Epithelial cell of proximal tubule (primary cell): ENCODE measurements around the genes DIPK2B, KRBOX4, USP11 and PORCN.

DNA sequence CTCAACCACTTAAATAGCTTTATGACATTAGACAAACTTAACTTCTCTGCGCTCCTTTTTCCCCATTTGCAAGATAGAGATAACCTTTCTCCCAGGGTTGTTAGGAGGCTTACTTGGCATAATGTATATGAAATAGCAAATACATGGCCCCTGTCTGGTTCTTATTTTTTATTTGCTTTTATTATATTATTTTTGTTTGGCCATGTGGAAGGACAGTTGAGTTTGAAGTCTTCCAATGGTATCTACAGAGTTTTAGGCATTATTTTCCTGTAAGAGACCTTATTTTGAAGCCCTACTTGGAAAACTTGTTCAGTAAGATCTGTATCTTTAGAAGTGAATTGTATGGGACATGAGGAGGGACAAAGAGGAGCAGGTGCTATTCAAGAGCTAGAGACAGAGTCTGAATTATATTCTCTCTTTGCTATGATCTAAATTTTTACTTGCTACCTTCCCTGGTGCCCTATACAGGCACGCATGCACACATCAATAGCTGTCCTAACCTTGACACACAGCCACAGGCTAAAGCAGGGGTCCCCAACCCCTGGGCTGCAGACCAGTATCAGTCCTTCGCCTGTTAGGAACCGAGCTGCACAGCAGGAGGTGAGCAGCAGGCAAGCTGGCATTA lies 95.3 kb downstream of the DIPK2B start:
- RAMPAGE, long total RNA: no peak
- RRBS: no CpG with 5 or more reads among the region's 4 CpGs

DNA sequence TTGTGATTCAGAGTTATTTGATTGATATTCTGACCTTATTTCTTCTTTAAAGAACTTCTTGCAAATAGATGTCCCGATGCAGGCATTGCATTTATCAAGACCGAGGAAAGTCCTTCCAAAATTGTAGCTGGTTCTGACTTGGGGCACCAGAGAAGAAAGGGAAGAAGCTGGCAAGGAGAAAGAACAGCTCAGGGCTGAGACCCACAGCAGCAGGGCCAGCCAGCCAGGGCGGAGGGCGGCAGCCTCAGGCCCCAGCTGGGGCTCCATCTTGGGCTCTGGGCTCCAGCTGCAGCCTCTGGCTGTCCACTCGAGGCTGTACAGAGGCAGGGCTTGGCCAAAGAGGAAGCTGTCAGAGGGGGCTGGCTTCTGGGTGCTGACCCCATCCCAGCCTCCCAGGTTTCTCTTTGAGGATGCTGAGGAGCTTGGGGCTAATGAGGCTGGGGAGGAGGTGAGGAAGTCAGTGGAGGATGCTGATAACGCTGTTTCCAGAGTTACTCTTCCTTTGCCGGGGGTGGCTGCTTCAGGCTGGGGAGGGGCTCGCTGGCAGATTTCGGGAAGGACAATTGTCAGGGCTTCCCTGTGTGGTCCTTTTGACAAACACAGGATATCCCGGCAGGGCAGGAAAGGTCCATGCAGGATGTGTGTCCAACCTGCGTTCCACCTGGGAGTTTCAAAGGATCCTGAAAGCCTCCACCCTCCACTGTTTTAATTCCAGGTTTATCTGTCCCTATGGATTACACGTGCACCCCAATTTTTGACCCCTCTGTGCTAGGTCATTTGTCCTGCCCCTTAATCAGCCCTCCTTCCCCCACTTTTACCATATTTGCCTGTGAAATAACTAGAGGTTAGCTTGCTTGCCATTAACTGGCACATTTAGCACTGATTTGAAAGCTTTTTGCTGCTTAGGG lies at the start of gene DIPK2B:
TSS of gene DIPK2B (minus strand) at position 317 of the 908 bp plus-strand sequence.
- RAMPAGE, long total RNA: no peak
- RRBS: 83% methylated on average over 3 of the region's 12 CpGs

GRCh38 chrX:45771594-45772190 lies 571.0 kb upstream of the DIPK2B start:
- RAMPAGE, long total RNA: no peak
- RRBS: no CpG with 5 or more reads among the region's 7 CpGs

GRCh38 chrX:45774738-45775548 lies 574.3 kb upstream of the DIPK2B start:
- RAMPAGE, long total RNA: no peak
- RRBS: no CpG with 5 or more reads among the region's 7 CpGs

DNA sequence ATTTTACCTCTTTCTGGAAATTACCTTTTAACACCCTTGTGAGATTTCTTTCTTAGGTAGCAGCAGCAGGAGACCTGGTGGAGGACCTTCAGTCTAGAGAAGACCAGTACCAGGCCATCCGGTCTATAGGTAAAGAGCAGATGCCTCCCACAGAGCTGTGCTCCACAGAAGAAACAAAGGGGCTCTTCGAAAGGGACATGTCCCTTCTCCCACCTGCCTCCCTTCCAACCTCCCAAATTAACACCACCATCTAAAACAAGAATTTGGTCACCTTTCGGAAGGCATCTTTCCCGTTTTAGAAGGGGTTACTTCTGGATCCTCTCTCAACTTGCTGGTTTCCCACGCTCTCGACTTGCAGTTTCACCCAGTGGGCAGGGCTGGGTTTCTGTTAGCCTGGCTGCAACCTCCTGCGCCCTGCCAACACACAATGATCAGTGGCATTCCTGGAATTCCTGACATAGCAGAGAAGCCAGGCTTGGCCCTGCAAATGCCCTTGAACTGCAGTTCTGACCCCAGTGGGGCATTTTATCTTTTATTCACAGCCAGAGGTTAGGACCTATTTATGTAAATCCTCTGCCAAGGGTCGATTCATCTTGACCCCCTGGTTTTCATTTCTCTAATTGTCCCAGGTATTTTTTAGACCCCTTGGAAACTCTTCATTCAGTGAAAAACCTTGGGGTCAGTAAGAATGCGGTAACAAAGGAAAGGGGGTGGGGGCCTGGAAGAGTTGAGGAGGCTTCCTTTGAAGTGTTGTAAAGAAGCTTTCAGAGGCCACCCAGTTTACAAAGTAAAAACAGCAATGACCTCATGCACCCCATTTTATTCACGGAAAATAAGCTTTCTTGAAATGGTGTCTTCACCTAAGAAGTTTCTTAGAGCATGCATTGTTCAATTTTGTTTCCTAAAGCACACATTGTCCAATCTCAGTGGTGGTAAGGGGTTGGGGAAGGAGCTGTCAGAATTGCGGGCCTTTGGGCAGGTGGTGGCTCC lies 119.5 kb upstream of the KRBOX4 start:
- RAMPAGE, long total RNA: no peak
- RRBS: no CpG with 5 or more reads among the region's 11 CpGs

GRCh38 chrX:46447008-46448134 lies at the start of gene KRBOX4:
Gene KRBOX4, plus strand, starts transcription at chrX:46447297.
- RAMPAGE, long total RNA: start-site peak on the plus strand at chrX:46447251-46447338, 170 and 26 reads in 2 replicates
- RRBS: no CpG with 5 or more reads among the region's 57 CpGs

GRCh38 chrX:46628374-46629143 lies 55.0 kb downstream of the CHST7 start:
- RAMPAGE, long total RNA: no peak
- RRBS: no CpG with 5 or more reads among the region's 2 CpGs

- RAMPAGE, long total RNA: no peak
- RRBS: no CpG with 5 or more reads among the region's 2 CpGs
Observed at GRCh38 chrX:46817682-46818114, 19.1 kb upstream of the RP2 start.

- RAMPAGE, long total RNA: no peak
- RRBS: no CpG with 5 or more reads among the region's 42 CpGs
Observed at GRCh38 chrX:47191117-47192024, 2.3 kb upstream of the UBA1 start.

GRCh38 chrX:47231763-47232077 lies 1.1 kb upstream of the USP11 start:
- RAMPAGE, long total RNA: no peak
- RRBS: no CpG with 5 or more reads among the region's 3 CpGs

DNA sequence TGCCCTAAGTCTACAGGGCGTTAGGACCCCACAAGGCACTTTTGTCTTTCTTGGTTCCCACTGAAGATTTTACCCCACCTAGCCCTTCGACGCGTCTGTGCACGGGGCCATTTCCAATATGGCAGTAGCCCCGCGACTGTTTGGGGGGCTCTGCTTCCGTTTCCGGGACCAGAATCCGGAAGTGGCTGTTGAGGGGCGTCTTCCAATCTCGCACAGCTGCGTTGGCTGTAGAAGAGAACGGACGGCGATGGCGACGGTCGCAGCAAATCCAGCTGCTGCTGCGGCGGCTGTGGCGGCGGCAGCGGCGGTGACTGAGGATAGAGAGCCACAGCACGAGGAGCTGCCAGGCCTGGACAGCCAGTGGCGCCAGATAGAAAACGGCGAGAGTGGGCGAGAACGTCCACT lies at the start of gene USP11:
TSS of gene USP11 (plus strand) at position 213 of the 405 bp plus-strand sequence.
- RAMPAGE, long total RNA: start-site peak on the plus strand centred at position 222 of the sequence, 23 bp wide, 299 and 41 reads in 2 replicates
- RRBS: no CpG with 5 or more reads among the region's 31 CpGs

DNA sequence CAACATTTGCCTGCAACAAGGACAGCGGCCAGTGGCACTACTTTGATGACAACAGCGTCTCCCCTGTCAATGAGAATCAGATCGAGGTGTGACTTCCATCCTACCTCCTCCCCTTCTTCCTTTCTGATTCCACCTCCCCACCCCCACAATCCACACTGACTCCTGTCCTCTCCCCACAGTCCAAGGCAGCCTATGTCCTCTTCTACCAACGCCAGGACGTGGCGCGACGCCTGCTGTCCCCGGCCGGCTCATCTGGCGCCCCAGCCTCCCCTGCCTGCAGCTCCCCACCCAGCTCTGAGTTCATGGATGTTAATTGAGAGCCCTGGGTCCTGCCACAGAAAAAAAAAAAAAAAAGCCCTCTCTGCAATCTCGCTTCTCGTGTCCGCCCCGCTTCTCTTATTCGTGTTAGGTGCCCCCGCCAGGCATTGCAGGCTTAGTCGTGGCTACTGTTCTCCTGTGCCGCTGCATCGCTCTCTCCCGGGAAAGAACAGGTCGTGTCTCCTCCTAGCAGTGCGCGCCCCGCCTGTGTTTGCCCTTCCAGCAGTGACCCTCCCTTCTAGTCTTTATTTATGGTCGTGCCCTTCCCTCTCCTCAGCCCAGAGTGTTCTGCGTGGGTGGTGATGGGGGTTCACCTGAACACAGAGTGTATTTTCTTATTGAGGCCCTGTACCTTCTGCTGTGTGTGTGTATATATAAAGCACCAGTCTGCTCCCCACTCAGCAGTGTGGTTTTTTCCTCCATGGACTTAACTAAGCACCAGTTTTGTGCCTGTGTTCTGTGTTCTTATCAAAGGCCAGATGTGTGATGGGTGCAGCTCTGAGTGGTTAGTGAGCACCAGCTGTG lies 15.0 kb downstream of the USP11 start:
- RAMPAGE, long total RNA: no peak
- RRBS: no CpG with 5 or more reads among the region's 27 CpGs

DNA sequence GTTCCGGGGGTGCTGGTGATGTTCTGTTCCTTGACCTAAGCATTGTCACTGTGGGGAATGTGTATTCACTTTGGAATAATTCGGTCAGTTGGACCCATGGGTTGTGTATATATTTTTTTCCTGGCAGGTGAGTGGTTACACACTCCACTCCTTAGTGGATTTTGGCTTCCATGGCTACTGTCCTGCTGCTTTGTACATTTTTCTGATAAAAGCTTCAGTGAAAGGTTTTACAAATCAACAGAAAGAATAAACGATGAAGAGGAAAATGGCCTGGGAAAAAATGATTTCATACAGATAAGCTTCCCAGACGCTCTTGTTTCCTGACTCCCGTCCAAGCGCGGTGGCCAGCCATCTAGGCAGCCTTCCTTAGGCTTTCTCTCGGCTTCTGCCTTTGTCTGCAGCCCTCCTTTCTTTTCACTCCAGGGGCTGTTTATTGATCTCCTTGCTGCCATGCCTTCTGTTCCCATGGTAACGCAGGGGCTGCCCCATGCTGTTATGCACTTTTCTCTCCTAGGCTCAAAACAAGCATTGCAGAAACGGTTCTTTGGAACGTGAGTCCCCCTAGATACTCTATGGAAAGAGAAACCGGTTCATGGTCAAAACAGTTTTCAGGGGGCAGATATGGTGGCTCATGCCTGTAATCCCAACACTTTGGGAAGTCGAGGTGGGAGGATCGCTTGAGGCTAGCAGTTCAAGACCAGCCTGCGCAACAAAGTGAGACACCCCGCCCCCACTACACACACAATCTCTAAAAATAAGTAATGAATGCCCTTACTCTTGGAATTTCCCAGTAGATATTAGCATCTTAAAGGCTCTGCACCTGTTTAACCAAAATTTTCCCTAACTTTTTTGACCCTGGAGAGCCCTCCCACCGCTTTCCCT lies 54.1 kb upstream of the ZNF157 start:
- RAMPAGE, long total RNA: no peak
- RRBS: no CpG with 5 or more reads among the region's 17 CpGs

GRCh38 chrX:47462406-47462744 lies 20.6 kb downstream of the ZNF41 start:
- RAMPAGE, long total RNA: no peak
- RRBS: no CpG with 5 or more reads among the region's 4 CpGs

GRCh38 chrX:47483458-47484235 lies 625 bp upstream of the ZNF41 start:
- RAMPAGE, long total RNA: no peak
- RRBS: no CpG with 5 or more reads among the region's 22 CpGs

DNA sequence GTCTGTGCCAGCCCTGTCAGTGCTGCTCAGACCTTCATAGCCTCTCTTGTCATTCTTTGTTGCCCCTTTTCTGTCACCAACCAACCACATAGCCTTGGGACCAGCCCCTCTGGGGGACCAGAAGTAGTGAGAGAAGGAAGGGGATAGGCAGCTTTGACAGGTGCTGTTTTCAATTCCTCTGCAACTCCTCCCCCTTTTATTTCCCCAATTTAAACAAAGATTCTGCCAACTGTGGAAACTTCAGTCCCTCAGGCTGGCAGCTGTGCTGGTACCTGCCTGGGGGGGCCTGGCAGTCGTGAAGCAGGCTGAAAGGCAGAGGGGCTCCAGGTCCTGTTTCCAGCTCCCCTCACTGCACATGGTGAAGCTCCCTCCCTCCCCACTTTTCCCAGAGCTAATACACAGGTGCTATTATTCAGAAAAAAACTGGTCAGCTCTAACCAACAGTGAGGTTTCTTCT lies 30.8 kb upstream of the ZNF81 start:
- RAMPAGE, long total RNA: no peak
- RRBS: no CpG with 5 or more reads among the region's 1 CpG

GRCh38 chrX:48045670-48046352 lies 25.6 kb downstream of the ZNF630 start:
- RAMPAGE, long total RNA: no peak
- RRBS: no CpG with 5 or more reads among the region's 8 CpGs

- RAMPAGE, long total RNA: no peak
- RRBS: no CpG with 5 or more reads among the region's 7 CpGs
Observed at GRCh38 chrX:48476698-48477077, 689 bp downstream of the FTSJ1 start.

- RAMPAGE, long total RNA: no peak
- RRBS: 1% methylated on average over 25 of the region's 50 CpGs
Observed at GRCh38 chrX:48508750-48509258, at the start of gene PORCN. Gene PORCN, plus strand, starts transcription at chrX:48508992.

DNA sequence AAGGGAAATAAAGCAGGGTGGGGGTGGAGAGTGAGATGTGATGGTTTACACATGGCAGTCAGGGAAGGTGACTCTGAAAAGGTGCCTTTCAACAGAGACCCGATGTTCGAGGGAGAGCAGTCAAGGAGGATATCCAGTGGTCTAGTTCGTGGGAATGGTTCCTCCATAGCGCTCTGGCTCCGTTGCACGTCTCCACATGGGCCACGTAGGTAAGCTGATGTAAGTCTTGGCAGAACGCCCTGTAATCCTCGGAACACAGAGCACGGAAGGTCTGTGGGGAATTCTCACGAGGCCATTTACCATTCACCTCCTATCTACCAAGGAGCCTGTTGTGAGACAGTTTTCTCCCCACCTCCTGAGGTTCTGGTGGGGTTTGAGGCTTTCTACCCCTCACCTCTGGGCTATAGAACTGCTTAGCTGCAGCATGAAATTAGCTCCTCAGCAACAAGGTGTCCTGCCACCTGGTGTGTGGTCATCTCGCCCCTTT lies 7.5 kb upstream of the WDR13 start:
- RAMPAGE, long total RNA: no peak
- RRBS: no CpG with 5 or more reads among the region's 12 CpGs